ENCODE data around the gene CDK13.

DNA sequence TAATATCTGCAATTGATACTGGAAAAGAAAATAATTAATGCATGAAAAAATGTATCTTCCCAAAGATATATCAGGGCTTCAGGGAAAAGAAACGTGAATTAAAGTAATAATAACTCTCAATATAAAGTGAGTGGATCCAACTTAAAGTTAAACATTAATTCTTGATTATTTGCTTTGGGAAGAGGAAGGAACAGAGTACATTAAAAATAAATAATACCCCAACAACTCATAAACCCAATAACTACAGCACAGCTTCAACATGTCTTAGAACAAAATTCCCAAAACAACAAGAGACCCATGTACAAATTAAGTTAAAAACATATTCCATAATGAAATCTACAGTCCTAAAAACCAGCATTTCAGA is 33.0 kb downstream of the ELMO1 start:
- PRO-cap = no peak

DNA sequence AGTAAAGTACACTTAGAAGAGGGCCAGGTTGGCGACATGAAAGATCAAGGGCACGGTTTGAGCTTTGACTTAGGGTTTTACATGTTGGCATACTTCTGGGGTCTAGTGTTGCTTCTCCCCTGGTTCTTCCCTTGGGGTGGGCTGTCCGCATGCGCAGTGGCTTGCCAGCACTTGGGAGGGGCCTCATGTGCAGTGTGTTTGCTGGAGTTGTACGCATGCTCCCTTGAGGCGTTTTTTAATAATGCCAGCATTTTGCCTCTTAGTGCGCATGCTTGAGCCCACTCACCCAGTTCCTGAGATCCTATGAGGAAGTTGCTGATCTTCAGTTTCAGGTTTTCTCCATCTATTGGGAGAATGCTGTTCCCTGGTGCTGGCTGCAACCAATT is 113.5 kb upstream of the GPR141 start:
- PRO-cap = no peak

DNA sequence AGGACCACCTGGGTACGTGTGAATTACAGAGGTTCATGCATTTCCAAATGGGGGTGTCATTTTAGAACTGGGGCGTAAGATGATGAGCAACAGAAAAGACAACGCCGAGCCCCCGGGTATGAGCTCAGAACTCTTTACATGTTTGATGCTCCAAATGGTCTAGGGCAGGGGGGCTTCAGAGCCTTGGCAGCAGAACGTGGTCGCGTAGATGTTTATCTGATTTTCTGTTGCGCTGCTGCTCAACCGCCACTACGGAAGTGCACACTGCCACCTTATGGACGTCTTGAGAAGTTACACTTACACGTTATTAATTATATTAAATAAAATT is 15.0 kb upstream of the NME8 start:
- PRO-cap = no peak

DNA sequence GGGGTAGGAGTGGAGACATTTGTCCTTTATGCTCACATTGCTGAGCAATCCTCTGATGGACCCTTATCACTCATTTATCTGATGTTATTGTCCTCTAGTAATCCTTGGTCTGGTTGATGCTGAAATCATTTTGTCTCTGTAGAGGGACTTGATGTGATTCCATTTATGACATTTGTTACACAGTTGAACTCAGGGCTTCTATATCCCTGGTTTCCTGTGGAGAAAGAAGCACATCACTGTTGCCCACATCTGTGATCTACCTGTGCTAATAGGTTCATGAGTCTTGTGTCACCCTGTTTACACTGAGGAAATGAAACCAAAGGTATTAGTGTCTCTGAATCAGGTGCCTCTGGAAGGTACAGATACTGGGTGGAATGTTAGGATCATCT is 54.3 kb downstream of the STARD3NL start:
- PRO-cap = no peak

GRCh38 chr7:38245480-38245906 is 67.4 kb downstream of the STARD3NL start:
- PRO-cap = no peak

DNA sequence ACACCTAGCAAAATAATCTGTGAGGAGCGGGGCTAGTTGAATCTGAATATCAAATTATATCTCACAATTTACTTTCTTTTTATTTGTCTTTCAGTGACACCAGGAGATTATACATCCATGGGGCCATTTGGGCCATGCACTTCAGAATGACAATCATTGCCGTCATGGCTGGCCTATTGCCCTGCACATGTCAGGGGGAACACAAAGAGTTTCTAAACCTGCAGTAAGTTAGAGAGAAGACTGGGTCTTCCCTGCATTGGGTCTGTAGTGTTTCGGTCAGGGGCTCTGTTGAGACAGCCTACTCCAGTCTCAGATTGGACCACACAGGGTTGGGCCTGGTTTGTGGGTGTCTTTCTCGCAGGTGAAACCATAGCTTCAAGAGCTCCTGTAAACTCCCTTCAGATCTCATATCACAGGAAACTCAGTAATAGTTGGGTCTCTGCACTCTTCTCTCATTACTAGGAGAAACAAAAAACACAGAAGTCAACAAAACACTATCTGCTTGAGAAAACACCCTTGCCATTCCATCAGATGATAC is 102.6 kb downstream of the STARD3NL start:
- PRO-cap = no peak

GRCh38 chr7:38306792-38307335 is 128.8 kb downstream of the STARD3NL start:
- PRO-cap = no peak

DNA sequence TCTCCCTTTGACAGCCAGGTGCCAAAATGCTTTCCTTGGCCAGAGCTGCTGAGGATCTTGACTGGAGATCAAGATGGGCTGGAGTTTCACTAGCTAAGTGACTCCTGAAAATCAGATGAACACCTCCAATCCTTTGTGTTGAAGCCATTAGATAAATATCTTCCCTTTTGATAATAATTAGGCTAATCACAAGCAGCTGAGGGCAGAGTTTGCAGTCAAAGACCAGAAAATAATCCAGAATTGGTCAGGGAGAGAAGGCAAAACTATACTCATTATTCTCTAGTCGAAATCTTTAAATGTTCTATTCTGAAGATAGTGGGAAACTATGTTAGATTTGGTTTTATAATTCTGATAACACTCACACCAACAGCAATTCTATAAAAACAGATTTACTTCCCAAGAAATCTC is 154.2 kb downstream of the AMPH start:
- PRO-cap = no peak

GRCh38 chr7:39014657-39015023 is 36.9 kb downstream of the POU6F2 start:
- PRO-cap = unidirectional peak, minus-strand start at chr7:39014792

DNA sequence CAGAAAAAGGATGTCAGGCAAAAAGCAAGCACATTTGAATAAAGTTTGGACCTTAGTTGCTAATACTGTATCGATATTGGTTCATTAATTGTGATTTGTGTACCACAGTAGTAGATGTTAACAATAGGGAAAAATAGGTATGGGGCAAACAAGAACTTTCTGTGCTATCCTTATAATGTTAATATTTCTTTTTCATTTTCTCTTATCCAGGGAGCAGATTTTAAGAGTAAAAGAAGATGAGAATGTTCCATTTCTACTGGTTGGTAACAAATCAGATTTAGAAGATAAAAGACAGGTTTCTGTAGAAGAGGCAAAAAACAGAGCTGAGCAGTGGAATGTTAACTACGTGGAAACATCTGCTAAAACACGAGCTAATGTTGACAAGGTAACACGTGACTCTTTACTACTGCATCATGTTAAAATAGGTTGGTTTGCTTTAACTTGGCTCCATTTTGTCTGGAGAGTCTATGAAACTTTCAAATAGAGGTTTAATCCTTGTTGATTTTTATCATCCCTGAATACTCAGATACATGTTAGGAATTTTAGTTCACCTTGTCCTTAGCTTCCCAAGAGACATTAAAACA is 73.2 kb downstream of the RALA start:
- PRO-cap = no peak

GRCh38 chr7:39725670-39726168 is 102.3 kb downstream of the RALA start:
- PRO-cap = no peak

DNA sequence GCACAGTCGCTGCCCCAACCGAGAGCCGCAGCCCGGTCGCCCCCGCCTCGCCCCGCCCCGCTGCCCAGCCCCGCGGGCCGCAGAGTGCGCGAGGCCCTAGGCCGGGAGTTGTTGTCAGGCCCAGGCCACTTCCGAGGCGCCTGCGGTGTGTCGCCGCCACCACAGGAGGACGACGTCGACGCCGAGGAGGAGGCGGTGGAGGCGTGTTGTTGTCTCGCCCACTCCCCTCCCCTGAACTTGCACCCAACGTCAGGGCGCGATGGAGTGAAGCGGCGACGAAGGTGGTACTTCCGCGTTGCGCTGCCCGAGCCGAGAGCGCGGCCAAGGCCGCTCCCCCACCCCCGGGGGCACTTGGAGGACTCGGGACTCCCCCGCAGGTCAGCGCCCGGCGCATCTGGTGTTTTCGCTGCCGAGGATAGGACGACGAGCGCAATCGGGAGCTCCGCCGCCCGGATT is at the start of gene CDK13:
TSS of gene CDK13 (plus strand) at position 287 of the 456 bp plus-strand sequence.
- PRO-cap = bidirectional peak, plus-strand start at position 128 of the sequence, minus-strand start outside the sequence; bidirectional peak, plus-strand start at position 287 of the sequence, minus-strand start at position 180 of the sequence

DNA sequence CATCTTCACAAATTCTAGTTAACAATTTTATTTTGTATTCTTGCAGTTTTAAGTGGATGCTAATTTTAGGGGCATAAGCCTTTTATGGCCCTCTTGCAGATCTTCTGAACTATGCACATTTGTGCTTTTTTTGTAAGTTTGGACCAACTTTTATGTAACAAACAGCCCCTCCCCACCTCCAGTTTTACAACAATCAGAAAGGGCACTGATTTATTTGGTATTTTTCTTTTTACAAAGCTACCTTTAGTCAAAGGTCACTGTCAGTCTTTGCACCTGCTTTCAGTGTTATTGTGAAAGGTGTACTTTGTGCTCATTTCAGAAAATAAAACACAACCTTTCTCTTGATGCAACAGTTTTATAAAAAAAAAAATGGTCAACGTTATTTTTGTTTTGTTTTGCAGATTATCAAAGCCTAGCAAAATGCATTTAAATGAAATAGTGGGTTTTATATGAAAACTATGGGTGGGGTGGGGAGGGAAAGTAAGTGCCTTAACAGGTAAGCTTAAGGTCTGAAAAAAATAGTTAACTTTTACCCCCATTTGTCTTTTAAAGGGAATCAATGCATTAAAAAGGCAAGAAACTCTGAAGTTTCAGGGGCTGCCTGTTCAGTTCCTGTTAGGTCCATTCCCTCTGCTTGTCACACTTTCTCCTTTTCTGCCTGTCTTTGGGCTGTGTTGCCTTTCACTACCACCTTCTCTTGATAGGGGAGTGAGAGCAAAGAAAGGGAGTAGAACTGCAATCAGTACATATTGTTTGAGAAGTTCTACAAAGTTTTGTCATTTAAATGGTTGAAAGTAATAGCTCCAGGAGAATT is 39.0 kb downstream of the MPLKIP start:
- PRO-cap = no peak

DNA sequence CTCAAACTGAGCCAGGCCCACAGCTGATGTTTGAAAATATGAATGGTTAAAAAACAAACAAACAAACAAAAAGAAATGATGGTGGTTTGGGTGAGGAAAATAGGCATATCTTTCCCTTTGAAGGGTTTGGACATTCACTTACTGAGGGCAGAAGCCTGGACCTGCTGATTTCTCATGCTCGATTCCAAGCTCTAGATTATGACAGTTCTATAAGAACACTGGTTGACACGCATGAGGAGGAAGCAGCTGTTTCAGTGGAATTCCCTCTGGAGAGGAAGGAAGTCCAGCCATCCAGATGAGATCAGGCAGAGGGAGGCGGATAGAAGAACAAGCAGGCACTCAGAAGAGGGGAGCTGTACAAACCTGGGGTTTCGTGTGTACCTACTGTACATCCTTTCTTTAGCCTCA is 692.0 kb downstream of the INHBA start:
- PRO-cap = no peak

DNA sequence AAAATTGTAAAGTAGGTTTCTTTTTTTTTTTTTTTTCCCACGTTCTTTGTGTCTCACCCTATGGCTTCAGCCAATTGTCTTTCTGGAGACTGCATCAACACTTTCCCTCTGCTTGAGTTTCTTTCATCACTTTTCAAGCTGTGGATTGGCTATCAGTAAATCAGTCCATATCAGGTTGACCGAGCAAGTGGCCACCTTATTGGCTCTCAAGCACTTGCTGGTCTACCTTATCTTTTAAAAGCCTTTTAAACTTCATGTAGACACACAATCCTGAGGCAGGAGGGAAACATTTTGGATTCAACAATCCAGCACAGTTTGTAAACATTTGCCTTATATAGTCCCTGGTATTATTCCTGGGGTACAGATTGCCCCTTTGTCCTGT is 288.6 kb downstream of the INHBA start:
- PRO-cap = no peak

- PRO-cap = no peak
These were observed 236.3 kb downstream of the INHBA start for GRCh38 chr7:41466542-41467109.

DNA sequence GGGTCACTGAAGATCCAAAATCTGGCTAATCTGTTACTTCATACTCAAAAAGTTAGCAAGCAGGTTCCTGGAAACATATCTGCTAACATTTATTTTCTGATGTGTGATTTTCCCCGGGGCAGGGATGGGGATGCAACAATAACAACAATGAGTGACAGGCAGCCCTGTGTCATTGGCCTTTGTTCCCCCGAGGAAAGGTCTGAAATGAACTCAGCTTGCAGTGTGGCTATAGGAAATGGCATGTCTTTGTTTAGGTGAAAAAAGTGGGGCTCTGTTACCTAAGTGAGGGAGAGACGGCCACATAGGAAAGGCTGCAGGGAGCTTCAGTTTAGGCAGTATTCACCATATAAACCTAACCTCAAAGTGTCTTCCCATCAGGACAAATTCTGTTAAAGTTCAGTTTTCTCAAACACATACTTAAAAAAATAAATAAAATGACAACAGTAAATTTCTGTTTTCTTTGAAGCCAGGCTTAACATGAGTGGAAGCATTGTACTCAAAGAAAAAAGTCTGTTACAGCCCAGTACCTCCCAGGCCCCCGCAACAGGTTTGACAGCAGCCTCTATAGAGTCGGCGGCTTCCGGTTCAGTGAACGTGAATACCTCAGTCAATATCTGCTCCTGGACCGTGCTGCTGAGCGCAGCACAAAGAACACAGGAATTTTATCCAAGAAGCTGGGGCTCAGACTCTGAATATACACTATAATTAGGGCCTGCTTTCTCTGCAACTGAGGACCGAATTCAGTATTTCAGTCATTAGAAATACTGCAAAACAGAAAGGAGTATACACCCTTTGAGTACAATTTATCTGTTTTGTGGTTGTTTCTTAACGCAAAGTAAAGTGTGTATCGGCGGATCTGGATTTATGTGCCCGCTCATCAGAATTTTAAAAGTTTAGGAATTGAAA is 168.3 kb downstream of the GLI3 start:
- PRO-cap = no peak

GRCh38 chr7:42151777-42152777 is 84.9 kb downstream of the GLI3 start:
- PRO-cap = no peak

DNA sequence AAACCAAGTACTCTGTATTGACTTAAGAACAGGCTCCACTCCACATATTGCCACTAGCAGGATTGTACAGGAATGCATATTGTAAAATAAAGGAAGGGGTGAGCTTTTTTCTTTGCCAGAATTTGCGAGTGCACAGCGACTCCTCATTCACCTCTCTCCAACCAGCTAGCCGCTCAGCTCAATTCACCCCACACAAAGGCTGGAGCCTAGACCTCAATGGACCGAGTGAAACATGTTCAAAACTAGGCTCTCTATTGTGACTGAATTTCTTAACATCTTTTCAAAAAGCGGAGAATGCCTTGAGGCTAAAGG is 84.3 kb downstream of the GLI3 start:
- PRO-cap = no peak

- PRO-cap = no peak
These were observed 9.6 kb downstream of the GLI3 start for GRCh38 chr7:42227359-42227842.